Occipital lobe (tissue), 2 donors: ENCODE measurements around the gene NSMCE1.

DNA sequence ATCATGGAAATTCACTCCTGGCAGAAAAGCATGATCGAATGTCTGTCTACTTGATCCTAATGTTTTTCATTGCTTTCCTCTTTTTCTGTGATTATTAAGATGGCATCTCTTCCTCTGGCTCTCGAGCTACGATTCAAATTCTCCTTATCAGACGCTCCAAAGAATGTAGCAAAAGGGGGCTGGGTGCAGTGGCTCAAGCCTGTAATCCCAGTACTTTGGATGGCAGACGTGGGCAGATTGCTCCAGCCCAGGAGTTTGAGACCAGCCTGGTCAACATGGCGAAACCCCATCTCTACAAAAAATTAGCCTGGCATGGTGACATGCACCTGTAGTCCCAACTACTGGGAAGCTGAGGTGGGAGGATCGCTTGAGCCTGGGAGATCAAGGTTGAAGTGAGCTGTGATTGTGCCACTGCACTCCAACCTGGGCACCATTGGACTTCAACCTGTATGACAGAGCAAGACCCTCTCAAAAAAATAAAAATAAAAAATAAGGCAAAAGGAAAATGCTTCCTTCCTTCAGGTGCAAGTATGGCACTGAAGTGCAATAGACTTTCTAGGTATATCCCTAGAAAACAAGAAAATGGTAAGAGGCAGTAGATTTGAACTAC is 35.6 kb downstream of the COG7 start:
- RAMPAGE, long total RNA, result no peak

GRCh38 chr16:23478323-23479135 is 25.5 kb upstream of the COG7 start:
- RAMPAGE, long total RNA, result no peak

GRCh38 chr16:23634929-23635530 is 6.1 kb downstream of the PALB2 start:
- RAMPAGE, long total RNA, result no peak

DNA sequence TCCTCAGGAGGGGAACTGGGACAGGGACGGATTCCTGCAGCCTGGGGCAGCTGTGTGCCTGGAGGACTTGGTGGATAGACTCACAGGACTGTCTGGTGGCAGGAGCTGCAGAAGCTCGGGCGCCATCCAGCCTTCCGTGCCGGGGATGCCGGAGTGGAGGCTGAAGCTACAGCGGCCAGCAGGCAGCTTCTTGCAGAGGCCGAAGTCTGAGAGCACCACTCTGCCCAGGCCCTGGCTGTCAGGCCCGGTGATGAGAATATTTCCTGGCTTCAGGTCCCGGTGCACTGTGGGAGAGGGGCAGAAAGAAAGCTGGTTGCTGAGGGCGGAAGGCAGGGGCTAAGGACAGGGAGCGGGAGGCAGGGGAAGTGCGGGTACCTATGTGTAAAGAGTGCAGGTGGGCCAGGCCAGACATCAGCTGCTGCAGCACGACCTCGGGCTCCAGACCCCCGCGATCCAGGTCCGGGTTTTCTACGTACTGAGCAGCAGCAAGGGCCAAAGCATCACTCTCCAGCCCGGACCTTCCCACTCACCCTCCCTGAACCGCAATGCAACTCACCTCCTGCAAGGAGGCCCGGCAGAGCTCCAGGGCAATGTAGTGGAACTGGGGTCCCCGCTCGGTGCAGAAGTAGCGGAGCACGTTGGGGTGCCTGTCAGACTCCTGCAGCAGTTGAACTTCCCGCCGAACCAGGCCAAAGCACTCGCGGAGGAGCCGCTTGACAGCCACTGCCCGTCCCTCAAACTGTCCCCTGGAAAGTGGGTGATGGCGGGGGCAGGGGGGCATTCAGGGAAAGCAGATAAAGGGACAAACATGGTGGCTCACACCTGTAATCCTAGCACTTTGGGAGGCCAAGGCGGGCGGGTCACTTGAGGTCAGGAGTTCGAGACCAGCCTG is 16.2 kb downstream of the PLK1 start:
- RAMPAGE, long total RNA, result no peak

DNA sequence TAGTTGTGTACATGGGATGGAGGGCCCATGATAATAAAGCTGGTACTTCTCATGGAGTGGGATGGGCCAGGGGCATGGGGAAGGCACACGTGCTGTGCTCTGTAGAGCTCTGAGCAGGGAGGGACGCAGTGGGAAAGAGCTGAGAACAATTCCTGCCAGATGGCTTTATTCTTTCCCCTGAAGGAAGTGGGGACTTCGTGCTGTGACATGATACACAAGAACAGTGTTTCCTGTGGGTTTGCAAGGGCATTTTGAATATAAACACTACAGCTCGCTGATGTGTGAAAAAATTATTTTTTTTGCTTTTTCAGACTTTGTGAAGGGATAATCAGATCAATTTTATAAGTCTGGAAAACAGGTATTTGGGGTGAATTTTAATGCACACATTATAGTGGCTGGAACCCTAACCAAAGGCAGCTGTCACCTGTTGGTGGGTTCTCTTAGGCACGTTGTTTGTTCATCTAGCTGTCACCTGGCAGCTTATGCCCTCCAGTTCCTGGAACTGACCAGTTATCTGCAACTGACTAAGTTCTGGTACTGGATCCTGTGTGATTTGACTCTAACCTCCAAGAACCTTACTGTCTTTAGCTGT is 61.4 kb downstream of the PRKCB start:
- RAMPAGE, long total RNA, result no peak

- RAMPAGE, long total RNA, result no peak
Measured at GRCh38 chr16:23949759-23950446, 114.1 kb downstream of the PRKCB start.

DNA sequence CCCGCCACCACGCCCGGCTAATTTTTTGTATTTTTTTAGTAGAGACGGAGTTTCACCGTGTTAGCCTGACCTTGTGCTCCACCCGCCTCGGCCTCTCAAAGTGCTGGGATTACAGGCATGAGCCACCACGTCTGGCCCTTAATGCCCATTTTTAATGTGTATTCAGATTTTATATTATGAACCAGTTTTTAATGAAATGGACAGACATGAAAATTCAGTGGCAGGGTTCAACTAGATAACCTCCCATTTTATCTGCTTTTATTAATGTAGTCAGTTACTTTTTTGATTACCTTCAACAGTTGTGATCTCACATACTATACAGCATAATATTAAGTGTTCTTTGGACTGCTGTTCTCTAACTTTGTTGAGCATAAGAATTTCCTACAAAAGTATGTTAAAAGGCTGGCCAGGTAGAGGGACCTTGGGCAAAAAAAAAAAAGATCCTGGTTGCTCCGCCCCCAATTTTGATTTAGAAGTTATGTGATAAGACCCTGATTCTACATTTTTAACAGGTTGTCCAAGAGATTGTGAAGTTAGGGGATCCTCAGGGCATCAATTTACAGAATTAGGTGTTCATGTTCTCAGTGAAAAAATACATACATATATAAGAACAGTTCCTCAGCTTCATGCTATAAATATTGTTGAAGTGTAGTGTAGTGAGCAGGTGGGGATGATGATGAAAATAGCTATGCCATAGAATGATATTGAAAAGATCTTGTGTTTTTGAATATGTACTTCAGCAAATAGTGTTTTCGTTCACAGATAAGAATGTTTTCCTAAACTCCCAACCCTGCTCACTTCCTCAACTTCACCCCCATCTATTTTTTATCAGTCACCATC is 18.0 kb downstream of the RBBP6 start:
- RAMPAGE, long total RNA, result no peak

DNA sequence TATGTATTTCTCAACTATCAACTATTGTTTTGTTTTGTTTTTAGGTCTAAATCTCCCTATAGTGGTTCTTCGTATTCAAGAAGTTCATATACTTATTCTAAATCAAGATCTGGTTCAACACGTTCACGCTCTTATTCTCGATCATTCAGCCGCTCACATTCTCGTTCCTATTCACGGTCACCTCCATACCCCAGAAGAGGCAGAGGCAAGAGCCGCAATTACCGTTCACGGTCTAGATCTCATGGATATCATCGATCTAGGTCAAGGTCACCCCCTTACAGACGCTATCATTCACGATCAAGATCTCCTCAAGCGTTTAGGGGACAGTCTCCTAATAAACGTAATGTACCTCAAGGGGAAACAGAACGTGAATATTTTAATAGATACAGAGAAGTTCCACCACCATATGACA is 29.3 kb downstream of the RBBP6 start:
- RAMPAGE, long total RNA, result no peak

GRCh38 chr16:24570178-24570571 is 30.8 kb downstream of the RBBP6 start:
- RAMPAGE, long total RNA, result no peak

- RAMPAGE, long total RNA, result no peak
Measured at GRCh38 chr16:24782478-24782719, 52.9 kb downstream of the TNRC6A start.

DNA sequence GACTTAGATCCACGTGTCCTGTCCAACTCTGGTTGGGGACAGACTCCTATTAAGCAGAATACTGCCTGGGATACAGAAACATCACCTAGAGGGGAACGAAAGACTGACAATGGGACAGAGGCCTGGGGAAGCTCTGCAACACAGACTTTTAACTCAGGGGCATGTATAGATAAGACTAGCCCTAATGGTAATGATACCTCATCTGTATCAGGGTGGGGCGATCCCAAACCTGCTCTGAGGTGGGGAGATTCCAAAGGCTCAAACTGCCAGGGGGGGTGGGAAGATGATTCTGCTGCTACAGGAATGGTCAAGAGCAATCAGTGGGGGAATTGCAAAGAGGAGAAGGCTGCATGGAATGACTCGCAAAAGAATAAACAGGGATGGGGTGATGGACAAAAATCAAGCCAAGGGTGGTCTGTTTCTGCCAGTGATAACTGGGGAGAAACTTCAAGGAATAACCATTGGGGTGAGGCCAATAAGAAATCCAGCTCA is 54.9 kb upstream of the SLC5A11 start:
- RAMPAGE, long total RNA, result no peak

- RAMPAGE, long total RNA, result no peak
Measured at GRCh38 chr16:25014165-25015201, 686 bp downstream of the ARHGAP17 start.

- RAMPAGE, long total RNA, result no peak
Measured at GRCh38 chr16:25063704-25064345, 47.7 kb upstream of the LCMT1 start.

DNA sequence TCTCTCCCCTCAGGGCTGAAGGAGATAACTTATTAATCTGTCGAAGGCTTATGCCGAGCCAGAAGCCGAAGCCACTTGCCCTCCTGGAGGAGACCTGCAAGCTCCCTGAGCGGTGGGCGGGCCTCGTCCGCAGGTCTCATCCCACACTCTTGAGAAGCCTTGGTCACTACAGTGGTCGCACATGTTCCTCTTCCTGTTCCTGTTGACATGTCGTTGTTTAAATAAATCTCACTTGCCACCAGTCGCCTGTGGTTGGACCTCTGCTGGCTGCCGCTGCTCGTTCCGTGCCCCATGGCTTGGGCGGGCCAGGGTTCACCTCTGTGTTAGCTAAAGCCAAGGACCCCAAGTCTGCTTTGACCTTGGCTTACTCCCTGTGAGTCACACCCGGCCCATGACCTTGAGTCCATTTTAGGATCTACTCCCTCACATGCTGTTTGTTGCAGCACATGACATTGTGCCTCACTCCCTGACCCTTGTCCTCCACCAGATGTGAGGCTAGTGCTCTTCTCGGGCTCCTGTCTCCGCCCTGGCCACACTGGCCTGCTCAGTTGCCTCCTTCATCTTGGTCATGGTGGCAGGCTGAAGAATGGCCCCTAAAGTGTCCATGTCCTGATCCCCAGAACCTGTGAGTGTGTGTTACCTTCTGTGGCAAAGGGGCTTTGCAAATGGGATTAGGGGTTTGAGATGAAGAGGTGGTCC is 38.6 kb upstream of the AQP8 start:
- RAMPAGE, long total RNA, result no peak

- RAMPAGE, long total RNA, result no peak
Measured at GRCh38 chr16:27169480-27170154, 33.7 kb upstream of the KDM8 start.

DNA sequence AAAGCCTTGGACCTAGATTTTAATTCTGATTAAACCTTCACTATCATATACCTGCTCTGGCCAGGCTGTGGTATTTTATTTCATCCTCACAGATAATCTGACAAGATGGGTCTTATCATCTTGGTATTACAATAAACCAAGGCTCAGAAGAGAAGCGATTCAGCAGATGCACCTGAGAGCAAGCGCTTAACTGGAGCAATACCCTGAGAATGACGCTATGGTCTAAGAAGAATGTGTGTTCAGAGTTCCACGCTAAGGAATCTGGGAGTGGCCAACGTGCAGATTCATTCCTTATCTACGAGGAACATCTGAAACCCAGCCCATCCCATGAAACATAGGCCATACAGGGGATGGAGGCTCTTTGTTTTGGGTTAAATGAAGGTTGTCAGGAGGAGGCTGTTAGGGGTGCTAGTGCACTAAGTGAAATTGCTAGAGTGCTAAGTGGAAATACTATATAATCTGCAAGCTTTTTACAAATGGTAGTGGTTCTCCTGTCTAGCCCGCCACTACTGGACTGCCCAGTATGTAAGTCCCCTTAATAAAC is 28.5 kb upstream of the KDM8 start:
- RAMPAGE, long total RNA, result no peak

GRCh38 chr16:27208639-27209227 is 5.4 kb downstream of the KDM8 start:
- RAMPAGE, long total RNA, result no peak

DNA sequence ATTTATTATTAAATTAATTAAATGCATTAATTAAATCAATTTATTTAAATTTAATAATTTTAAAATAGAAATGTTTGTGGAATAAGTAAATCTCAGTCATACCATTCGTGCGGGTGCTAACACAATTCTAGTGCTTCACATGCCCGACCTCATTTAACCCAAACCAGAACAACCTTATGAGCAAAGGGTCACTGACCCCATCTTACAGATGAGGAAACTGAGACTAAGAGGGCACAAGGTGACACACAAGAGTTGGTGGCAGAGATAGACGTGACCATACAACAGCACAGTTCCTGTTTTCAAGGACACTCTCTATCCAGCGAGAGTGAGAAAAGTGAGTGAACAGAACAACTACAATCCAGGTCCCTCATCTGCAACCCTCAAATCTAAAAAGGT is 1.4 kb downstream of the NSMCE1 start:
- RAMPAGE, long total RNA, result no peak

DNA sequence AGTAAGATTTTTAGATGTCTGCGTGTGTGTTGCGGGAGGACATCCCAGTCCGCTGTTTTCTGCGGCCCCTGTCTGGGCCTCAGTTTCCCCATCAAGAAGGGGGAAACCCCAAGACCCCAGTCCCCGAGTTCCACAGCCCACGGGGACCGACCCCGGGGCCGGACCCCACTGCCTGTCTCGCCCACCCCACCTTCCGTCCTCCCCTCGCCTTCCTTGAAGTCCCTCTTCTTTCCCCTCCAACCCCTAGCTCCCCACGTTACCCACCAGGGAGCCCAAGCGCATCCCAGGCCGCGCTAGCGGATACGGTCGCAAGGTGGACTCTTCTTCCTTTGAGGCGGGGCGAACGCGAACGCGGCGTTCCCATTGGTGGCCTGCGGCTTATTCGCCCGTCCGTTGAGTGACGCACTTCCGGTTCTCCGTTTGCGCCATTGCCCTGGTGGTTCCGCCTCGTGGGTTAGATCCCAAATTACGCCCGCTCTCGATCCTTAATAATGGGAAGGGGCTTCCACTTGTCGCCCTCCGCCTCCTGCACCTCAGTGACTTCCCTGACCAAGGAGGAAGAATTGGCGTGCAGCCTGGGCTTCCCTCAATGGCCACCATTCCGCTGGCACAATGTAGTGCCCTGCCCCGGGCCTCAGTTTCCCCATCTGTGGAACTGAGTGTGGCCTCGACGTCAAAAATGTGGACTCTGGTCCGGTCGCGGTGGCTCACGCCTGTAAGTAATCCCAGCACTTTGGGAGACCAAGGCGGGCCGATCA is at the start of gene NSMCE1:
TSS of gene NSMCE1 (minus strand) at position 331 of the 758 bp plus-strand sequence.
- RAMPAGE, long total RNA, result start-site peak on the minus strand centred at position 308 of the sequence, 47 bp wide, 719 and 100 reads in 2 replicates

GRCh38 chr16:27285800-27286798 is 17.5 kb upstream of the NSMCE1 start:
- RAMPAGE, long total RNA, result no peak